K562 (cell line): ENCODE measurements around a stretch of chr1.

DNA sequence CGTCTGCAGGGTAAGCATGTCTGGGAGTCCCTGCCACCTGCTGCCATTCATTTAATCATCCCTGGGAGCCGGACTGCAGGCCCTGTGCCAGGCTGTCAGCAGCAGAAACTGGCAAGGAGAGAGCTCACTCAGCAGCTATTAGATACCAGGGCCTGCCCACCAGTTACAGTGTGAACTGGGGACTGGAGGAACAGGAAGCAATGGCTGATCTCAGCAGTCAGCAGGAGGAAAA lies 75.7 kb upstream of the C1orf87 start:
- RAMPAGE, long total RNA, result no peak
- RRBS, result no CpG with 5 or more reads among the region's 2 CpGs
PRO-cap:
- standard, result no peak
- CoPRO, capped RNA only, 2 experiments, result no peak in any of the 2 experiments
- CoPRO, capped and uncapped RNA, 2 experiments, result no peak in any of the 2 experiments
- CoPRO, uncapped RNA only, 2 experiments, result no peak in any of the 2 experiments
CAGE:
- cytosol, long polyA plus RNA, result no peak
- long polyA plus RNA, result no peak
- nucleolus, long total RNA, result no peak
- nucleus, long polyA plus RNA, result no peak

DNA sequence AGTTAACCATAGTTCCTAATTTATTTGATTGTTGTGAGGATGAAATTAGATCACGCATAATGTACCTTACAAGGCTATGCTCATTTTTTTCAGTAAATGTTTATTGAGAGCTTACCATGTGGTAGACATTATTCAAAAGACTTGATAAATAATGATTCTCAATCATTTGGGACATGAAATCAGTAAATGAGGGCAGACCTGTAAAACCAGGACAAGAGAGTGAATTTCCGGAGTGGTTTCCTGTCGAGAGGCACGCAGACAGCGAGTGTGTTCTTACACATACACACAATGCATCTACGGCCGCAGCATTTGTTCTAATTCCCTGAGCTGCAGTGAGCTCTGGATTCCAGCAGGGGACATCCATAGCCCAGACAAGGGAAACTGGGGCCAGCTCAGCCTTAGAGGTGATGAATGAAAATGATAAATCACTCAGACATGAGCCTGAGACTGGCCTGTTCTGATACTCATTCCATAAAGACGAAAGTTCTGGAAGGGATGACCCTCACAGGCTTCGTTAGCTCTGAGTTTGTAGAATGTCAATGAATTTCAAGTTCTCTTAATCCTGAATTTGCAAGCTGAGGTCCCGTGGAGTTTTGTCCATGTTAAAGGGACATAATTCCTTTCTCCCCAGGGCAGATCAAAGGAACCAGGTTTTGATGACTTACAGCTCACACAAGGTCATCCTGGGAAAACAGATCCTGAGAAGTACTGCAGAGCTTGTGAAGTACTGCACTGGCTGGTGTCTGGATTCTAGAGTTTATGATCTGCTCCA lies 207.8 kb upstream of the C1orf87 start:
- RAMPAGE, long total RNA, result no peak
- RRBS, result no CpG with 5 or more reads among the region's 10 CpGs
PRO-cap:
- standard, result no peak
- CoPRO, capped RNA only, 2 experiments, result no peak in any of the 2 experiments
- CoPRO, capped and uncapped RNA, 2 experiments, result no peak in any of the 2 experiments
- CoPRO, uncapped RNA only, 2 experiments, result no peak in any of the 2 experiments
CAGE:
- cytosol, long polyA plus RNA, result no peak
- long polyA plus RNA, result no peak
- nucleolus, long total RNA, result no peak
- nucleus, long polyA plus RNA, result no peak

- RAMPAGE, long total RNA, result no peak
- RRBS, result no CpG with 5 or more reads among the region's 11 CpGs
PRO-cap:
- standard, result no peak
- CoPRO, capped RNA only, 2 experiments, result no peak in any of the 2 experiments
- CoPRO, capped and uncapped RNA, 2 experiments, result no peak in any of the 2 experiments
- CoPRO, uncapped RNA only, 2 experiments, result no peak in any of the 2 experiments
CAGE:
- cytosol, long polyA plus RNA, result no peak
- long polyA plus RNA, result no peak
- nucleolus, long total RNA, result no peak
- nucleus, long polyA plus RNA, result no peak
These were observed 461.0 kb upstream of the NFIA start for GRCh38 chr1:60621227-60621939.

DNA sequence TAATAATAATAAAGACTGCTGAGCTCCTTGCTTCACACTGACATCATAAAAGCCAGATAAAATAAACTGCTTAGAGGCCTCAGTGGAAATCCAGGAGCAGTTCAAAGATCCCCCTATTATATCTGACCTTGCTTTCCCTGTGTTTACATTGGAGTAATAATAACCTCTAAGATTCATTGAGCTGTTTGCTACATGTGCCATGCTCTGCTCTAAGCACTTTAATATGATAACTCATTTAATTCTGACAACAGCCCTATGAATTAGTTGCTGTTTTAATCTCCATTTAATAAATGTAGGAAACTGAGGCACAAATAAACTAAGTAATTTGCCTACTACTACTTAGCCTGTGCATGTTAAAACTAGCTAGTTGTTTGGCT lies 27.0 kb upstream of the NFIA start:
- RAMPAGE, long total RNA, result no peak
PRO-cap:
- standard, result no peak
- CoPRO, capped RNA only, 2 experiments, result no peak in any of the 2 experiments
- CoPRO, capped and uncapped RNA, 2 experiments, result no peak in any of the 2 experiments
- CoPRO, uncapped RNA only, 2 experiments, result no peak in any of the 2 experiments
CAGE:
- cytosol, long polyA plus RNA, result no peak
- long polyA plus RNA, result no peak
- nucleolus, long total RNA, result no peak
- nucleus, long polyA plus RNA, result no peak

DNA sequence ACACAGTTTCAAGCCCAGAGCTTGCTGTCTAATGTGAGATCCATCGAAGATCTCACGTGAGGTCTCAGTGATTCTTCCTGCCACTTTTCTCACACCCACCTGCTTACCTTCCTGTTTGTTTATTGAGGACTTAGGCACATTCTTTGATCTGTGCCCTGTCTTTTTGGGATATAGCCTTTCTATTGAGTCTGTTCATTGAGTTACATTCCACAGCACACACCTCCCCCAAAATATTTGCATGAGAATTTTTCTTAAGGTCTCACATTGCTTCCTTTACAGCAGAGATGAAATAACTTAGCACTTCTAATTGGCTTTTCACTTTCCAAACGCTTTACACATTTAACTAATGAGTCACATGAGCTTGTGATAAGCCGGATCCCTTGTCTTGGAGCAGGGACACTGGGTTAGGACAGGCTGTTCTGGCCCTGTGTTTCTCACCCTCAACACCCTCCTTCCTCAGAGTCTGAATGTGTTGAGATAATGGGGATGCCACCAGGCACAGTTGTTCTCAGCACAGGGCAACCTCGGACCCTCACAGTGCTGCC lies 288.3 kb downstream of the TM2D1 start:
- RAMPAGE, long total RNA, result no peak
- RRBS, result no CpG with 5 or more reads among the region's 5 CpGs
PRO-cap:
- standard, result no peak
- CoPRO, capped RNA only, 2 experiments, result no peak in any of the 2 experiments
- CoPRO, capped and uncapped RNA, 2 experiments, result no peak in any of the 2 experiments
- CoPRO, uncapped RNA only, 2 experiments, result no peak in any of the 2 experiments
CAGE:
- cytosol, long polyA plus RNA, result no peak
- long polyA plus RNA, result no peak
- nucleolus, long total RNA, result no peak
- nucleus, long polyA plus RNA, result no peak

DNA sequence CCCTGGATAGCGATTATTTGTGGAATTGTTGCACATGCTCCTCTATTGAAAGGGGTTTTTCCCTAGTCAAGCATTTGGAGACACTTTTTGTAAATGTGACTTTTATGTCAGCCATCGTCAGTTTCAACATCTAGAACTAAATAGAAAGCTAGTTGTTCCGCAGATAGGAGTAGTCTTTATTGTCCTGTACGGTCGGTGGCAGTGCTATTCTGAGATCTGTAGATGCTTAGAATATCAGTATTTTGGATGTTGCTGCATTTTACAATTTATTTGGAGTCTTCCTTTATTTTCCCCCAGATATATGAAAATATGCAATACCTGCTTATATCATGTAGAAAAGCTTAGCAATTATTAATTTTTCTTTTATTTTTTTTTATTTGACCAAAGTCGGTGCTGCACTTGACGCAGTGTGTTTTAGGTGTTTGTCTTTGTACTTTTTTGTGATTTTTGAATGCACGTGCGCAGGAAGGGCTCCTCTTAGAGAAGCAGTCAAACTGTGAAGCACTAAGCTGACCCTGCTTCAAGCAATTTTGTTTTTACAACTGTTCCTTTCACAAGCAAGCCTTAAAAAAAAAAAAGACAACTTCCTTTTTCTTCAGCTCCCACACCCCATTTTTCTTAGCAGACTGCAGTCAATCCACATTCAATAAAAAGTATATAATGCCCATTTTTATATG lies 267.5 kb downstream of the TM2D1 start:
- RAMPAGE, long total RNA, result no peak
- RRBS, result no CpG with 5 or more reads among the region's 9 CpGs
PRO-cap:
- standard, result no peak
- CoPRO, capped RNA only, 2 experiments, result no peak in any of the 2 experiments
- CoPRO, capped and uncapped RNA, 2 experiments, result no peak in any of the 2 experiments
- CoPRO, uncapped RNA only, 2 experiments, result no peak in any of the 2 experiments
CAGE:
- cytosol, long polyA plus RNA, result no peak
- long polyA plus RNA, result no peak
- nucleolus, long total RNA, result no peak
- nucleus, long polyA plus RNA, result start-site peak on the plus strand centred at position 278 of the sequence, 260 bp wide, 16 and 15 reads in 2 replicates

- RAMPAGE, long total RNA, result no peak
- RRBS, result no CpG with 5 or more reads among the region's 8 CpGs
PRO-cap:
- standard, result no peak
- CoPRO, capped RNA only, 2 experiments, result no peak in any of the 2 experiments
- CoPRO, capped and uncapped RNA, 2 experiments, result no peak in any of the 2 experiments
- CoPRO, uncapped RNA only, 2 experiments, result no peak in any of the 2 experiments
CAGE:
- cytosol, long polyA plus RNA, result no peak
- long polyA plus RNA, result no peak
- nucleolus, long total RNA, result no peak
- nucleus, long polyA plus RNA, result no peak
These were observed 201.9 kb downstream of the PATJ start for GRCh38 chr1:61944211-61944501.

DNA sequence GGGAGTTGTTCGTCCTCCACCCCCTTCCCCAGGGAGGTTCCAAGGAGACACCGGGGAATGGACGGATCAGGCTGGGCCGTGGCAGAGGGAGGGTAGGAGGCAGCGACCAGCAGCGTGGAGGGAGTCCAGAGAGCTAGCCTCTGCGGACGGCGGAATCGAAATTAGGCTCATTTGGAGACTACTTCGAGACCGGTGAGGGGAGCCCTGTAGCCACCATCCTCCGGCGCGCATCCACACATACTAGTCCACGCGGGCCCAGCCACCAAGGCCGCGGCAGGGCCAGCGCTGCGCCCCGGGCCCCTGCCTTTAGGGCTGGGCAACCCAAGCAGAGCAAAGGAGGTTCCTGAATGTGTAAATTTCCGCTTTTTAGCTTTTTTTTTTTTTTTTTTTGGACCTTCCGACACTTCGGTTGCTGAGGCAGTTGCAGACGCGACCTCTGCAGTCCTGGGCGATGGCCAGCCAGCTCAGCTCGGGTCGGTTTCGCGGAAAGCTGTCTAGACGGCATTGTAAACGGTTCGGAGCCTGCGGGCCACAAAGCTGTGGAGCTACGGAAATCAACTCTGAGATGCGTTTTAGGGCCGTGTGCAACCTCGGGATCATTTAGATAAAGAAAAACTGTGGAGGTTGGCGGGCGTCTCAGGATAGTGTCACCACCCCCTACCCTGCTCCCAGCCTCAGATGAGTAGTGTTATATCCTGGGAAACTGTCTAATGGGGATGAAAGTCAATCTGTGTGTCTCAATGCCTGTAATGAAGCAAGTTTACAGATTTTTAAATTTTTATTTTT lies 2.1 kb upstream of the FOXD3 start:
- RAMPAGE, long total RNA, result no peak
- RRBS, result 91% methylated on average over 12 of the region's 42 CpGs
PRO-cap:
- standard, result no peak
- CoPRO, capped RNA only, 2 experiments, result no peak in any of the 2 experiments
- CoPRO, capped and uncapped RNA, 2 experiments, result no peak in any of the 2 experiments
- CoPRO, uncapped RNA only, 2 experiments, result no peak in any of the 2 experiments
CAGE:
- cytosol, long polyA plus RNA, result no peak
- long polyA plus RNA, result no peak
- nucleolus, long total RNA, result no peak
- nucleus, long polyA plus RNA, result no peak

DNA sequence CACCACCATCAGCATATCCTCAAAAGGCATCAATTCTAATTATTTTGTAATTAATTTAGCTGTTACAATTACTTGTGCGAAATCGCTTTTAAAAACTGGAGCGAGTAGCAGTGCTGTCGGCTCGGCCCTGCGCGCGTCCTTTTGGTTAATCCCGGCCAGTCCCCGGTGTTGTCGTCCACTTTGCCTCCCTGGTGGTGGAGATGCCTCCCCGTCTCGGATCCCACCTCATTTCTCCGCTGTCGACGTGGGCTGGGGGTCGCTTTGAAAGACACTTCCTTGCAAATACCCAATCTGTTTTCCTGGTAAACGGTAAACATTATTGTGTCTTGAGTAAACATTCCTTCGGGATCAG lies 3.7 kb downstream of the FOXD3 start:
- RAMPAGE, long total RNA, result no peak
- RRBS, result no CpG with 5 or more reads among the region's 19 CpGs
PRO-cap:
- standard, result no peak
- CoPRO, capped RNA only, 2 experiments, result no peak in any of the 2 experiments
- CoPRO, capped and uncapped RNA, 2 experiments, result no peak in any of the 2 experiments
- CoPRO, uncapped RNA only, 2 experiments, result no peak in any of the 2 experiments
CAGE:
- cytosol, long polyA plus RNA, result no peak
- long polyA plus RNA, result no peak
- nucleolus, long total RNA, result no peak
- nucleus, long polyA plus RNA, result no peak

GRCh38 chr1:63547460-63548435 lies 24.4 kb downstream of the EFCAB7 start:
- RAMPAGE, long total RNA, result no peak
- RRBS, result no CpG with 5 or more reads among the region's 3 CpGs
PRO-cap:
- standard, result no peak
- CoPRO, capped RNA only, 2 experiments, result no peak in any of the 2 experiments
- CoPRO, capped and uncapped RNA, 2 experiments, result no peak in any of the 2 experiments
- CoPRO, uncapped RNA only, 2 experiments, result no peak in any of the 2 experiments
CAGE:
- cytosol, long polyA plus RNA, result no peak
- long polyA plus RNA, result no peak
- nucleolus, long total RNA, result no peak
- nucleus, long polyA plus RNA, result no peak

GRCh38 chr1:63593524-63594576 lies 639 bp downstream of the PGM1 start:
- RAMPAGE, long total RNA, result no peak
- RRBS, result 50% methylated on average over 14 of the region's 100 CpGs
PRO-cap:
- standard, result no peak
- CoPRO, capped RNA only, 2 experiments, result no peak in any of the 2 experiments
- CoPRO, capped and uncapped RNA, 2 experiments, result no peak in any of the 2 experiments
- CoPRO, uncapped RNA only, 2 experiments, result no peak in any of the 2 experiments
CAGE:
- cytosol, long polyA plus RNA, result no peak
- long polyA plus RNA, result no peak
- nucleolus, long total RNA, result no peak
- nucleus, long polyA plus RNA, result no peak

GRCh38 chr1:63810360-63811079 lies 36.7 kb downstream of the ROR1 start:
- RAMPAGE, long total RNA, result no peak
- RRBS, result no CpG with 5 or more reads among the region's 6 CpGs
PRO-cap:
- standard, result no peak
- CoPRO, capped RNA only, 2 experiments, result no peak in any of the 2 experiments
- CoPRO, capped and uncapped RNA, 2 experiments, result no peak in any of the 2 experiments
- CoPRO, uncapped RNA only, 2 experiments, result no peak in any of the 2 experiments
CAGE:
- cytosol, long polyA plus RNA, result no peak
- long polyA plus RNA, result no peak
- nucleolus, long total RNA, result no peak
- nucleus, long polyA plus RNA, result no peak

- RAMPAGE, long total RNA, result no peak
- RRBS, result no CpG with 5 or more reads among the region's 5 CpGs
PRO-cap:
- standard, result no peak
- CoPRO, capped RNA only, 2 experiments, result no peak in any of the 2 experiments
- CoPRO, capped and uncapped RNA, 2 experiments, result no peak in any of the 2 experiments
- CoPRO, uncapped RNA only, 2 experiments, result no peak in any of the 2 experiments
CAGE:
- cytosol, long polyA plus RNA, result no peak
- long polyA plus RNA, result no peak
- nucleolus, long total RNA, result no peak
- nucleus, long polyA plus RNA, result no peak
These were observed 124.1 kb downstream of the ROR1 start for GRCh38 chr1:63897600-63898640.

DNA sequence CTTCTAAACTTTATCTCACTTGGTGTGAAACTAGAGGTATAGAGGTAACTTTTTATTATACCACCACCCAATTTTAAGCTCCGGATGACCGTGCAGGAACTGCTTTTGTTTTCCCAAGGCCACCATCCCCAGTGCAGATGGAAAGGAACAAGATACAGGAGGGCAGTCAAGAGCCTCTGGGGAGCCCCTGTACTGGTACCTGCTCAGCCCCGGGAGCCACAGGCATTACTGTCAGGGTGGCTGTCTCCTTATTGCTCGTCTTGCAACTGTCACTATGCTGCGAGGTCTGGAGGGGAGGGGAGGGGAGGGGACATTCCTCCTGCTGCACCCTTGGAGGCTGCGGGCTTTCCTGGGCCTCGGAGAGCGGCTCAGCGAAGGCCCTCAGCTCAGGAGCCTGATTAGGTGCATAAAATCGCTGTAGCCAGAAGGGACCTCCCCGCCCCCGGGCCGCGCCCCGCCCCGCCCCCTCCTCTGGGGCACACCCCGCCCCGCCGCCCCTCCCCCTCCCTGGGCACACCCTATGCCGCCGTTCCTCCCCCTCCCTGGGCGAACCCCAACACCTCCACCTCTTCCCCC lies 35.3 kb downstream of the CACHD1 start:
- RAMPAGE, long total RNA, result no peak
- RRBS, result 9% methylated on average over 5 of the region's 22 CpGs
PRO-cap:
- standard, result no peak
- CoPRO, capped RNA only, 2 experiments, result no peak in any of the 2 experiments
- CoPRO, capped and uncapped RNA, 2 experiments, result no peak in any of the 2 experiments
- CoPRO, uncapped RNA only, 2 experiments, result no peak in any of the 2 experiments
CAGE:
- cytosol, long polyA plus RNA, result no peak
- long polyA plus RNA, result no peak
- nucleolus, long total RNA, result no peak
- nucleus, long polyA plus RNA, result no peak

- RAMPAGE, long total RNA, result no peak
- RRBS, result 3% methylated on average over 9 of the region's 39 CpGs
PRO-cap:
- standard, result bidirectional peak, plus-strand start at chr1:64745329, minus-strand start at chr1:64745345
- CoPRO, capped RNA only, 2 experiments, result no peak in any of the 2 experiments
- CoPRO, capped and uncapped RNA, 2 experiments, result no peak in any of the 2 experiments
- CoPRO, uncapped RNA only, 2 experiments, result no peak in any of the 2 experiments
CAGE:
- cytosol, long polyA plus RNA, result no peak
- long polyA plus RNA, result no peak
- nucleolus, long total RNA, result no peak
- nucleus, long polyA plus RNA, result no peak
These were observed 346 bp downstream of the RAVER2 start for GRCh38 chr1:64745238-64745604.

DNA sequence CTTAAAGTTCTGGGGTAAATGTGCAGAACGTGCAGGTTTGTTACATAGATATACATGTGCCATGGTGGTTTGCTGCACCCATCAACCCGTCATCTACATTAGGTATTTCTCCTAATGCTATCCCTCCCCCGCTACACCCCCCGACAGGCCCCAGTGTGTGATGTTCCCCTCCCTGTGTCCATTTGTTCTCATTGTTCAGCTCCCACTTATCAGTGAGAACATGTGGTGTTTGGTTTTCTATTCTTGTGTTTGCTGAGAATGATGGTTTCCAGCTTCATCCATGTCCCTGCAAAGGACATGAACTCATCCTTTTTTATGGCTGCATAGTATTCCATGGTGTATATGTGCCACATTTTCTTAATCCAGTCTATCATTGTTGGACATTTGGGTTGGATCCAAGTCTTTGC lies 28.3 kb downstream of the RAVER2 start:
- RAMPAGE, long total RNA, result no peak
- RRBS, result no CpG with 5 or more reads among the region's 4 CpGs
PRO-cap:
- standard, result no peak
- CoPRO, capped RNA only, 2 experiments, result no peak in any of the 2 experiments
- CoPRO, capped and uncapped RNA, 2 experiments, result no peak in any of the 2 experiments
- CoPRO, uncapped RNA only, 2 experiments, result no peak in any of the 2 experiments
CAGE:
- cytosol, long polyA plus RNA, result no peak
- long polyA plus RNA, result no peak
- nucleolus, long total RNA, result no peak
- nucleus, long polyA plus RNA, result no peak

DNA sequence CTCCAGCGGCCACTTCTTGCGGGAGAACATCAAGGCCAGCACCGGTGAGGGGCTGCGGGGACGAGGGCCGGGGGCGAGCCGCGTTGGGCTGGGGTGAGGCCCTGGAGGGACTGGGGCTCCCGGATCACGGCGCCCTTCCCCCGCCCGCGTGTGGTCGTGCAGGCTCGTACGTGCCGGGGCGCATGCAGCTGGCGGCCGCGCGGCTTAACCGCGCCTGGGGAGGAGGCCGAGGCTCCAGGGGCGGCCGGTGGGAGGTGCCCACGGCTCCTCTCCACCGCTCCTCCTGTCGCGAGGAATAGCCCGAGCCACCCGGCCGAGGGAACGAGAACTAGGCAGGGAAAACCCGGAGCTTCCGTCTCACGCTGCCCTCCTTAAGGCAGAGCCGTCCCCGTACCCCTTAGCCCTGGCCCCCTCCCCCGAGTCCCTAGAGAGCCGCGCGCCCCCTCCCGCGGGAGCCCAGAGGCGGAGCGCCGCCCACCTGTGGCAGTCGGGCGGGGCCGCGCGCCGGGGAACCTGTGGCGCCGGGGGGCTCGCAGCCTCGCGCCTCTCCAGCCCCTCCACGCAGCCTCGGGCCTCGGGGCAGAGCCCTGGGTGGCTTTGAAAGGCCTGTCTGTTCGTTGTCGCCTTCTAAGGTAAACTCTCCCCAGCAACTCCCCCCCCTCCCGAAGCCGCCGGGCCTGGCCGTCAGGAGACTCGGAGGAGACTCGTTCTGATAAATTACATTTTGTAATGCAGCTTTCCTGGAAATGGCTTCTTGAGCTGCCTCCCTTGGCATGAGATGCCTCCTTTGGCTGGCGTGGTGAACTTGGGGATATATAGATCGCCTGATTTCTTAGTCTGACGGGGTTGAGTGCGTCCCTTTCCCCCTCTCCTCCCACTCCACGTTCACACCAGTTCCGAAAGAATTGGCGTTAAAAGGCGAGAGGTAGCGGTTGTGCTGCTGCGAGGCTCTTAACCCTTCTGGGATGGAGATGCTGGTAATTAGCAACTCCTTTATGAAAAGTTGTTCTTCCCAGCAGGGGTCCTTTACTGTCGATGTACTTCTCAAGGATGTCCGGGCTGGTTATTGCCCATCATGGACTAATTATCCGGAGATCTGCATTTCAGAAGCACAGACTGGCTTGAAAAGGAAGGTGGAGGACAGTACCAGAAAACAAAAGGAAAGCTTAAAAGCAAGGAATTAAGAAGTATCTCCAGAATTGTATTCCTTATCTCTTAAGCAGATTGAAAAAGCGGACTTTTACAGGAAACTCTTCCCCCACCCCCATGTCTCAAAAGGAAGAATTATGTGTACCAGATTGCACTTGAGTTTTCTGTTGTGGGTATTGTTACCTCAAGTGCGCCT lies 978 bp downstream of the AK4 start:
- RAMPAGE, long total RNA, result no peak
- RRBS, result 2% methylated on average over 29 of the region's 88 CpGs
PRO-cap:
- standard, result bidirectional peak, plus-strand start at position 284 of the sequence, minus-strand start at position 150 of the sequence; bidirectional peak, plus-strand start at position 486 of the sequence, minus-strand start at position 399 of the sequence; unidirectional peak, minus-strand start at position 593 of the sequence
- CoPRO, capped RNA only, 2 experiments, result peak in 1 of 2 experiments; most common plus-strand start position 335 of the sequence (in 1); most common minus-strand start position 212 of the sequence (in 1)
- CoPRO, capped and uncapped RNA, 2 experiments, result no peak in any of the 2 experiments
- CoPRO, uncapped RNA only, 2 experiments, result no peak in any of the 2 experiments
CAGE:
- cytosol, long polyA plus RNA, result start-site peak on the plus strand centred at position 509 of the sequence, 53 bp wide, 99 and 49 reads in 2 replicates
- long polyA plus RNA, result no peak
- nucleolus, long total RNA, result no peak
- nucleus, long polyA plus RNA, result start-site peak on the plus strand centred at position 512 of the sequence, 59 bp wide, 50 and 46 reads in 2 replicates

- RAMPAGE, long total RNA, result no peak
- RRBS, result no CpG with 5 or more reads among the region's 8 CpGs
PRO-cap:
- standard, result no peak
- CoPRO, capped RNA only, 2 experiments, result no peak in any of the 2 experiments
- CoPRO, capped and uncapped RNA, 2 experiments, result no peak in any of the 2 experiments
- CoPRO, uncapped RNA only, 2 experiments, result no peak in any of the 2 experiments
CAGE:
- cytosol, long polyA plus RNA, result no peak
- long polyA plus RNA, result no peak
- nucleolus, long total RNA, result no peak
- nucleus, long polyA plus RNA, result no peak
These were observed 15.0 kb downstream of the AK4 start for GRCh38 chr1:65163000-65163492.